Foreskin fibroblast (primary cell): ENCODE measurements around the gene FRS2.

DNA sequence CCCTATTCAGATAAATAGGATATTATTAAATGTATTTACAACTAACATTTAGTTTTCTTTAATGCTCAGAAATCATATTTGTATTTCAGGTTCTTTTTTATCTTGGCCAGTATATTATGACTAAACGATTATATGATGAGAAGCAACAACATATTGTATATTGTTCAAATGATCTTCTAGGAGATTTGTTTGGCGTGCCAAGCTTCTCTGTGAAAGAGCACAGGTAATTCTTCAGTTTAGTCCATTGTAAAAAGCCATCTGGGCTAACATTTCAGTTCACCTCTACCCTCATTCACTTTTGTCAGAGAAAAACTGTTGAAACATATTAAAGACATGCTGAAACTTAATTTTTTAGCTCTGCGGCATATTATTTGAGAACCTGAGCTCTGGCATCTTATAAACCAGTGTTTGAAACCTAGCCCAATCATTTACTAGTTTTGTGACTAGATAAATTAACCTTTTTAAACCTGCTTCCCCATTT lies 8.8 kb downstream of the MDM2 start:
- RRBS, result no CpG with 5 or more reads among the region's 3 CpGs

DNA sequence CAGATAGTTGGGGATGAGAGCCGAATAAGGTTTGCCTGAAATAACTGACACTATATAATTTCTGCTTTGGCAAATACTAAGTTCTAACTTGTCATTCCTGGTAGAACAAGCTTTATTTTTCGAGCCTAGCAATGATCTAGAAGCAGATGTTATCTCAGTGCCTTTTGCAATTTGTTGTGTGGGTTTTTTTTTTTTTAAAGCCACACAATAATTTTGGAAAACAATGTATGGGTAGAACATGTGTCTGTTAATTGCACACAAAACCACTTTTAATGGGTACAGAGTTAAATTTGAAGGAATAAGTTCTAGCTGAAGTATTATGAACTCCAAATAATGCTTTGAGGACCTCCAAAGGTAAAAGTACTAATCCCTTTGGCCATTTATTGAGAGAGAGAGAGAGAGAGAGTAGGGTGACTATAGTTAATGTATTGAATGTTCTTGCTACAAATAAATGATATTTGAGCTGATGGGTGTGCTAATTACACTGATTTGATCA lies 35.0 kb downstream of the MDM2 start:
- RRBS, result no CpG with 5 or more reads among the region's 2 CpGs

DNA sequence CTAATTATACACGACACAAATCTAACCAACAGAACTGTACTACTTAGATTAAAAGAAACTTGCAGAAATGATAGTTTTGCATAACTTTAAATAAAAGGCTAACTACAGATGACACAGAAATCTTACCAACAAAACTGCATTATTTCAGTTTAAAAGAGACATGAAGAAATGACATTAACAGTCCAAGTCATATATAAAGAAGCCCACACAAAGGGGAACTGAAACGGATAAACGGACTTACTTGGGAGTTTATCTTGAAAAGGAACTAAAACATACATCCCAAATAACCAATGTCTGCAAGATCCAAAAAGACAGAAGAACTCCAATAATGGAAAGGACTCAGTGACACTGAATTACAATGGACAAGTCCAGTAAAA lies 868 bp downstream of the CPM start:
- RRBS, result no CpG with 5 or more reads among the region's 3 CpGs

- RRBS, result no CpG with 5 or more reads among the region's 4 CpGs
These were observed 11.6 kb upstream of the CPM start for GRCh38 chr12:68944597-68945009.

- RRBS, result no CpG with 5 or more reads among the region's 2 CpGs
These were observed 39.6 kb upstream of the CPM start for GRCh38 chr12:68972541-68973079.

DNA sequence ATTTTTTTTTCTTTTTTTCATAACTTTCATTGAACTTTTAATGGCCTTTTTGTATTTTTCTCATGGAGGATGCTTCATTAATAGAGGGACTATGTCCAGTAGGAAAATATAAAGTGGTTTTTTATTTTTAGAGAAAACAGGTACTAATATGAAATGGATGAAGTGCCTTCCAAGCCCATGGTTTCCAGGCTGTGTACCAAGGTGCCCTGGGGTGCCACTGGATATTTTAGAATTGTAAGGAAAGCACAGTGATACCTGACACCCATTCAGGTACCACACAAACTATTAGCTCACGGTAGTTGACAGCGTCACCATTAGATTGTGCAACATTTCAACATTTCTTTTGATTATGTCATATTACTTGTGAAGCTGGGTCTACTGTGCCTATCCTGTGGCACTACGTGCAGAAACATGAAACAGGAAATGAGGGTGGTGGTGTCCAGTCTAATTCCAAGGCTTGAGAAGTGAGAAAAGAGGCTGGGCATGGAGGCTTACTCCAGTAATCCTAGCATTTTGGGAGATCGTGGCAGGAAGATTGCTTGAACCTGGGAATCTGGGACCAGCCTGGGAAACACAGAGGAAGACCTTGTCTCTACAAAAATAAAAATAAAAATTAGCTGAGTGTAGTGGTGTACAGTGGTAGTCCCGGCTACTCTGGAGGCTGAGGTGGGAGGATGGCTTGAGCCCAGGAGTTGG lies 75.5 kb upstream of the CPM start:
- RRBS, result no CpG with 5 or more reads among the region's 5 CpGs

DNA sequence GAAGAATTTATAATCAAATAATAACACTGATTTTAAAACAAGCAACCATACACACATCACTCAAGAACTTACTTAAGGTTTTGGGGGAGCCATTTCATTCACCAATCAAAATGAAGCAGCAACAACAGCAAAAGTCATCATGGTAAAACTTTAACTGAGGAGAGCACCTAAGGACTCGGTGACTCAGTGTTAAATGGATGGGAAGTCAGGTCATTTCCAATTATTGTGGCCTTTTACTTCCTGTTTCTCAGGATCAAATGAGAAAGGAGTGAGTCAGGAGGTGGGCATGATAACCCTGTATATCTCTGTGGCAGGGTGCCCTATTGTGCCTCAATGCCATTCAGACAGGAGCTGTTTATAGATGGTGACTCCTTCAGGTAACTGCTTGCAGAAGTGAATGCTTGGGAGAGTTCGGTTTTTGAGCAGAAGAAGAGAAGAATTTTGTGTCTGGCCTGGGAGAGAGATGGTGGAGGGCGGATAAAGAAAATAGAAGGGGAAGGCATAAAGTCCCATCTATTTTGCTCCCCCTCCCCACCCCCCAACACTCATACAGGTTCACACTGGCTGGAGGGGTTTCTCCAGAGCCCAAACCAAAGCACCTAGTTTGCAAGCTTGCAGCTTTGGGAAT lies 135.5 kb upstream of the CPM start:
- RRBS, result no CpG with 5 or more reads among the region's 3 CpGs

DNA sequence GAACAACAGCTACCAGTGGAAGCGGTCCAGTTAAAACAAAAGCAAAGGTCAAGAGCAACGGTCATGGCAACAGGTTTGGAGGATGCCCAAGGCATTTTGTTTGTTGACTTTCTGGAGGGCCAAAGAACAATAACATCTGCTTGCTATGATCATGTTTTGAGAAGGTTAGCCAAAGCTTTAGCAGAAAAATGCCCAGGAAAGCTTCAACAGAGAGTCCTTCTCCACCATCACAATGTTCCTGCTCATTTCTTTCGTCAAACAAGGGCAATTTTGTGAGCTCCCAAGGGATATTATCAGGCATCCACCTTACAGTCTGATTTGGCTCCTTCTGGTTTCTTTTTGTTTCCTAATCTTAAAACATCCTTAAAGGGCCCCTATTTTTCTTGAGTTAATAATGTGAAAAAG lies 137.7 kb upstream of the CPSF6 start:
- RRBS, result no CpG with 5 or more reads among the region's 3 CpGs

- RRBS, result no CpG with 5 or more reads among the region's 4 CpGs
These were observed 136.4 kb upstream of the CPSF6 start for GRCh38 chr12:69102935-69103450.

DNA sequence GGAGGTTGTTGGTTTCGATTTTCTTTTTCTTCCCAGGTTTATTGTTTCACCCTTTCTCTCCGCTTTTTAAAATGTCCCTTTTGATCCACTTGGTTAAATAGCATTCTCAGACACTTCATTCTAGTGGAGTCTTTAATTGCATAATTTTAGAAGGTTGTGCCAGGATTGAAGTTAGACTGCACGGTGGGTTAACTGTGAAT lies 113.8 kb upstream of the CPSF6 start:
- RRBS, result no CpG with 5 or more reads among the region's 3 CpGs

DNA sequence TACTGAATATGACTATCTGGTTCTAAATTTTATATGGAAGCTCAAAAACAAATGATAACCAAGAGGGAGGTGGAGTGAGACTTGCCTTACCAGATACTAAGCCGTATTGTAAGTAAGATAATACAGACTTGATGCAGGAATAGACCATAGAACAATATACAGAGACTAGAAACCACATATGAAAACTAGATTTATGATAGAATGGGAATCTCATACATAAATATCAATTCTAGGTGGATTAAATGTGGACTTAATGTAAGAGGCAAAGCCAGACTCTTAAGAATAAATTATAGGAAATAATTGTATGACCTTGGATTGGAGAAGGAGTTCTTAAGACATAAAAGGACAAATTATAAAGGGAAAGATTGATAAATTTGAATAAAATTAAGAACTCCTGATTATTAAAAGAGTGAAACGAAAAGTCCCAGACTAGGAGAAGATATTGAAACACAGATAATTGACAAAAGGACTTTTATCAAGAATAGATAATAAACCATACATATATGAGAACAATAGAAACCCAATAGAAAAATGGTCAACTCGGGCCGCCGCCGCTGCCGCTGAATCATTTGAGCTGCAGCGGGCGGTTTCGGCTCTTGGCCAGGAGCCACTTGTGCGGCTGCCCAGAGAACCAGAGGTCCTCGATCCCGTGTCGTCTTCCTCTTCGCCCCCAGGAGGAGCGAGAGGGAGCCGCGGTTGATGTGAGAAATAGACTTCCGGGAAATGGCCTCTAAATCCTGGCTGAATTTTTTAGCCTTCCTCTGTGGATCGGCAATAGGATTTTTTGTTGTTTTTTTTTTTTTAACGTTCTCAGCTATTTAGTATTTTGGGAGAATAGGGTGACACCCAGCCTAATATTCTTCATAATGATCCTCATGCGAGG lies 44.5 kb downstream of the CPSF6 start:
- RRBS, result no CpG with 5 or more reads among the region's 22 CpGs

- RRBS, result no CpG with 5 or more reads among the region's 12 CpGs
These were observed 38.9 kb upstream of the FRS2 start for GRCh38 chr12:69431002-69431926.

- RRBS, result 2% methylated on average over 12 of the region's 72 CpGs
These were observed at the start of gene FRS2 for GRCh38 chr12:69469962-69470936. Gene FRS2, plus strand, starts transcription at chr12:69470388.

DNA sequence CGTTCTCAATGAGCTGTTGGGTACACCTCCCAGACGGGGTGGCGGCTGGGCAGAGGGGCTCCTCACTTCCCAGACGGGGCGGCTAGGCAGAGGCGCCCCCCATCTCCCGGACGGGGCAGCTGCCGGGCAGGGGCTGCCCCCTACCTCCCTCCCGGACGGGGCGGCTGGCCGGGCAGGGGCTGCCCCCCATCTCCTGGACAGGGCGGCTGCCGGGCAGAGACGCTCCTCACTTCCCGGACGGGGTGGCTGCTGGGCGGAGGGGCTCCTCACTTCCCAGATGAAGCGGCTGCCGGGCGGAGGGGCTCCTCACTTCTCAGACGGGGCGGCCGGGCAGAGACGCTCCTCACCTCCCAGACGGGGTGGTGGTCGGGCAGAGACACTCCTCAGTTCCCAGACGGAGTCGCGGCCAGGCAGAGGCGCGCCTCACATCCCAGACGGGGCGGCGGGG lies 28.1 kb downstream of the MYRFL start:
- RRBS, result no CpG with 5 or more reads among the region's 36 CpGs

- RRBS, result no CpG with 5 or more reads among the region's 6 CpGs
These were observed 206.0 kb downstream of the MYRFL start for GRCh38 chr12:70030940-70031501.

- RRBS, result no CpG with 5 or more reads among the region's 4 CpGs
These were observed 193.4 kb upstream of the CNOT2 start for GRCh38 chr12:70049630-70050376.

DNA sequence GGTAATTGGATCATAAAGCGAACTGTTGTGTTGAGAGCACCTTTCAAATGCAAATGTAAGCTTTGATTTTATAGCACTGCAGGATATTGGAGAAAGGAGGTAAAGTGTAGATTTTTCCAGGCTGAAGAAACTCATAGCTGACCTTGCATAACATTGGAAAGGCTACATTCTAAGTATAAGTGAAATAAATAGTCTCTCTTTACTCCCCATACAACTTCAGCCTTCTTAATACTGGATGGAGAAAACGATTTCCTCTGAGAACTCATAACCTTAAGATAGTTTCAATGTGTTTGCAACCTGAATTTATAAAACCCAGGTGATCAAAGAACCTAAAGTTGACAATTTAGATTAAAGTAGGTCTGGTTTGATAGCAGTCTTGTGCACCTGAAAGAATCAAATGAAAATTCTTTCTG lies 53.8 kb downstream of the PTPRB start:
- RRBS, result no CpG with 5 or more reads among the region's 2 CpGs

GRCh38 chr12:70598768-70599223 lies 38.4 kb downstream of the PTPRB start:
- RRBS, result no CpG with 5 or more reads among the region's 3 CpGs

GRCh38 chr12:70661711-70662258 lies 24.6 kb upstream of the PTPRB start:
- RRBS, result no CpG with 5 or more reads among the region's 7 CpGs